Left ventricle myocardium (tissue), 1 donor: ENCODE results near the genes HOMER2, C15orf40, TM6SF1 and SH3GL3.

- PRO-cap, result no peak
These were observed 7.7 kb downstream of the HOMER2 start for GRCh38 chr15:82944861-82945259.

GRCh38 chr15:82952144-82953191, at the start of gene HOMER2:
HOMER2 (minus strand) TSS chr15:82952720.
- PRO-cap, result unidirectional peak, plus-strand start at chr15:82952482; bidirectional peak, plus-strand start at chr15:82952664, minus-strand start at chr15:82952690; bidirectional peak, plus-strand start at chr15:82952887, minus-strand start at chr15:82952923

DNA sequence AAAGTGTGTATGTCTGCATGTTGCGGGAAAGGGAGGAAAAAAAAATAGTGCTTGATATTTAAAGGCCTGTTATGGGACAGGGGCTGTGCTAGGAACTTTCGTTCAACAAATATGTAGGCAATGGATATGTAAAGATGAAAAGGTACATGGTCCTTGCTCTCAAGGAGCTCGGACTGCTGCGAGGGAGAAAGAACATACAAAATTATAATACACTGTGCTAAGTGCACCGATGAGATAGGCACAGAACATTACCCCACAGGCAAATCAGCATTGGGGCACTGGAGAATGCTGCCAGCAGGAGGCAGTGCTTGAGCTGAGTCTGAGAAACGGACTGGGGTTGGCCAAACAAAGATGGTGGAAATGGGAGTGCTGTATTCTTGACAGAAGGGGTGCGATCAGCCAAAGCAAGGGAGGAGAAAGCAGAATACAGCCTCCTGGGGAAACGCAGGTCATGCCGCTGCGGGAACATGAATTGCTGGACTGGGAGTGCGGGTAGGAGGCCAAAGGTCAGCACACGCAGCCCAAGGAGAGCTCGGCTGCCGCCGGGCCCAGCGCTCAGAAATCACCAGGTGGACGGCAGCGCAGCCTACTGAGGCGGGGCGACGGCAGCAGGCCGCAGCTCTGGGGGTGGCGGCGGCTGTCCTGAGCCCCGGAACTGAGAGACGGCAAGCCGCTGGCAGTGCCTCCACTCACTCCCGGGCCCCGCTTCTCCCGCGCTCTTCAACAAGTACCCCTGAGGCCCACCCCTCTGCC, 540 bp downstream of the C15orf40 start:
- PRO-cap, result no peak

DNA sequence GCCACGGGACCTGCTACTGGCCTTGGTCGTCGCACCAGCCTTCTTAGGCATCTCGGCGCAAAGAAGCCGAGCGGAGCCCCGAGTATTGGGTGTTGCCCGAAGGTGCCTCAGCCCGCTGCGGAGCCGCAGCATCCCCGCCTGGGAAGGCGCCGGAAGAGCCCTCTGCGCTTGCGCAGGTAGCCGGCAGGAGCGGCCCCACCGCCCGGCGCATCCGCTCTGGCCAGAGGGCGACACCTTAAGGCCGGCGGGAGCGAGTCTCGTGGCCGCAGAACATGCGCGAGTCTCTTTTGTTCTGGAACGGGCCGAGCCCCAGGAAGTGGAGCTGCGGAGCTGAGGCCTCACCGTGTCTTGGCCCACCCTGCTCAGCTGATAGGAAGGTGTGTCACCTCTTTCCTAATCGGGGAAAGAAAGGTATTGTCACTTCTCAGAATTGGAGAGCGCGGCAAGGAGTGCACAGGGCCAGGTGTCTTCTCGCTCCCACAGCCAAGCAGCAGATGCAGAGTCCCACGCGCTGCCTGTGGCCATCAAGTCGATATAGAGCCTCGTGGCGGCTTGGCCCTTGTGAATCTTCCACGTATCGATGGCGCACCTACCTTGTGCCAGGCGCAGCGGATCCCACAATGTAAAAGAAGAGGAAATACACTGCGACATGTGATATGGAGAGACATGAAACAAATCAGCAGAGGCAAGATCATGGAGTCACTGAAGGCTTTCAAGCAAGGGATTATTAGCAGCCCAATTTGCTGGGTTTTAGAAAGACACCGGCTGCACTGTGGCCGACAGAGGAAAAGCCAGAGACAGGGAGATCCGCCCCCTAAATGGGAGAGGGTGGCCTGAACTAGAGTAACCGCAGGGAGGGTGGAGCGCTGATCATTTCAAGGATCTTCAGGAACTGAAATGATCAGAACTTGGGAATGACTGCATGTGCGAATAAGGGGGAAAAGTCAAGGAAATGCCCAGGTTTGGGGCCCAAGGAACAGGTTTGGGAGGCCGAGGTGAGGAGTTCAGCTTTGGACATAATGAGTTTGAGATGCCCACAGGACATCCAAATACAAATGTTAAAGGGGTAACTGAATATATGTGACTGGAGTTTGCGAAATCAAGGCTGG, at the start of gene C15orf40:
Gene C15orf40 (minus strand): TSS at position 164 of the 1,109 bp plus-strand sequence.
- PRO-cap, result bidirectional peak, plus-strand start at position 290 of the sequence, minus-strand start at position 140 of the sequence

DNA sequence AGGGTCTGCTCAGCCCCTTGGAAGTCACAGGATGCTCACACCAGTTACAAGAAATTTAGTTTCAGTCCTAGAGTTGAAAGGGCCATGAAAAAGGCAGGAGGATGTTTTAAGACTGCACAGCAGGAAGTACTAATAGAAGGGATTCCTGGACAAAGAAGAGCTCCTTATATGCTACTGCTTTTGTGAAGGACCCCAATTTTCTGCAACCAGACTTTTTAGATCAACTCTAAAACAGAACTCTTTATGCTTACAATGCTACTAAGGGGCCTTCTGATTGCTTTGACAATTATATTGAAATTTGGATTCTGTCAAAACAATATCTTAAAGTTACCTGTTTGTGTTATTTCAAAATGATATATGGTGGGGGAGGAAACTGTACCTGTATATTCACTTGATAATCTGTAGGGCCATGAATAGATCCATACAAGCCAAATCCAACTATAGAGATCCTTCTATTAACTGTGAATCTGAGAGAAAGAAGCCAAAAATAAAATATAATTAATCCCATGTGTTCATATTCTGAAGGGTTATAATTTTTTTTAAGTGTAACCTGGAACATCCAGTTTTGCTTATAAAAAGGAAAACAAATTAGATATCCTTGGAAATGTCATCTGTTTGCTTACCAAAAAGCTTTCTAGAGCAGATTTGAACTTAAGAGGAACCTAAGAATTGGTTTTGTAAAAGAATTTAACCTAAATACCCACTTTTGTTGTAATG, 9.0 kb upstream of the C15orf40 start:
- PRO-cap, result no peak

DNA sequence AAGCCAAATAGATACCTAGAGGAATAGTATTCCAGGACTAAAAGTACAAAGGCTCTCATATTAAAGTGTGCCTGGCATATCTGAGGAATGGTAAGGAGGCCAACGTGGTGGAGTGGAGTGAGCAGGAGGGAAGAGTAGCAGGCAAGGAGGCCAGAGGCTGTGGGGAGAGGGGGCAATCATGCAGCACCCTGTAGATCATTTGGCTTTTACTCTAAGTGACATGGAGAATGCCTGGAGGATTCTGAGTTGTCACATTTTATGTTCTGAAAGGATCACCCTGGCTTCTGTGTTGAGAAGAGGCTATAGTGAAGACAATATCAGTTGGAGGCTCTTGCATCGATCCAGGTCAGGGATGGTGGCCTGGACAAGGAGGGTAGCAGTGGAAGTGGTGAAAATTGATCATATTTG, 23.8 kb downstream of the BTBD1 start:
- PRO-cap, result no peak

DNA sequence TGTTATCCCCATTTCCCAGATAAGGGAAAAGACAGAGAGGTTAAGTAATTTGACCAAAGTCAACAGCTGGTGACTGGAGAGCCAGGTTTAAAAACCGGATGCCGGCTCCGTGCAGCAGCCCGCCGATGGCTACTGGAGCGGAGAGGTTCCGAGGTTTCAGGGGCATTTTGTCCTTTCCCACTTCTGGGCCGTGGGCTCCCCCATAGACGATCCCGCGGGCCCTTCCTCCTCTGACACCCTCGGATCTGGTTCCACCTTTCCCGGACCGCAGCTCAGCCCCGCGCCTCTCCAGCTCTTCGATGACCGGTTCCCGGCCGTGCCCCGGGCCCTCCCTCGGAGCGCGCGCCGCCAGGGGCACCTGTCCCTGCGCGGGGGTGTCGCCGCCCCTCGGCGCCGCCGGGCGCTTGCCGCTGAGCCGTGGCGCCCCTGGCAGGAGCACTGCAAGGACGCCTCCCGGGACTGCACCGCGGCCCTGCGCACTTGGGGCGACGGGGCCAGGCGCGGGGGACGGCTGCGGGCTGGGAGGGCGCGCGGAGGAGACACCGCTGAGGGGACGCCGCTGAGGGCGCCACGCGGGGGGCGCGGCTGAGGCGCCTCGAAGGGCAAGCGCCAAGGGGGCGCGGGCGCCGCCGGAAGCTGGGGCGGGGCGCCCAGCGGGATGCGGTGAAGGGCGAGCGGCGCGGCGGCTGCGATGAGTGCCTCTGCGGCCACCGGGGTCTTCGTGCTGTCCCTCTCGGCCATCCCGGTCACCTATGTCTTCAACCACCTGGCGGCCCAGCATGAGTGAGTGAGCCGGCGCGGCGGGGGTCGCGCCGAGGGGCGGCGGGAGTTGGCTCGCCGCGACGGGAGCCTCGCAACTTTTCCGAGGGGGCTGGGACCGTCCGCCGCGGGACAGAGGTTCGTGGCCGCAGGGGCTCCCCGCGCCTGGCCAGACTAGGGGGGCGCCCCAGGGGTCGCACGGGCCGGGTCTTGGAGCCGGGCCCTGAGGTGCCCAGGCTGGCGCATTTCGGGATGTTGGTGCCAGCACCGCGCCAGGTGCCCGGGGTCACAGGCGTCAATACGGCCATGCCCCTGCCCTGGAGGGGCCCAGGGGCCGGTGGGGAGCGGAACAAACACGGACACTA, at the start of gene TM6SF1:
Gene TM6SF1 (plus strand): TSS at position 656 of the 1,124 bp plus-strand sequence.
- PRO-cap, result bidirectional peak, plus-strand start at position 694 of the sequence, minus-strand start at position 572 of the sequence

GRCh38 chr15:83206929-83207315, 701 bp downstream of the HDGFL3 start:
- PRO-cap, result bidirectional peak, plus-strand start at chr15:83207109, minus-strand start at chr15:83207059

- PRO-cap, result no peak
These were observed 68.4 kb upstream of the BNC1 start for GRCh38 chr15:83352752-83353299.

- PRO-cap, result no peak
These were observed at the start of gene SH3GL3 for GRCh38 chr15:83446587-83447676. SH3GL3 (plus strand) TSS chr15:83447341.

GRCh38 chr15:84042304-84042629, 193.3 kb upstream of the GOLGA6L4 start:
- PRO-cap, result no peak

GRCh38 chr15:84173151-84173512, 62.4 kb upstream of the GOLGA6L4 start:
- PRO-cap, result no peak

DNA sequence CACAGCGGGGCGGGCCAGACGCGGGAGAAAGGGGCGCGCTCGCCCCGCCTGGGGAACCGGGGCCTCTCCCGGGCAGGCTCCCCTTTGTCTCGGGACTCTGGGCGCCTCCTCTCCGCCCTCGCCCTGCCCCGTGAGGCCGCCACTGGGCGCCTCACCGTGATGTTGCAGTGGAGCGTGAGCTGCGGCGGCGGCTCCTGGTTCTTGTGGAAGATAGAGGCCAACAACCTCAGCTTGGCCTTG, 179.3 kb upstream of the ZSCAN2 start:
- PRO-cap, result no peak

DNA sequence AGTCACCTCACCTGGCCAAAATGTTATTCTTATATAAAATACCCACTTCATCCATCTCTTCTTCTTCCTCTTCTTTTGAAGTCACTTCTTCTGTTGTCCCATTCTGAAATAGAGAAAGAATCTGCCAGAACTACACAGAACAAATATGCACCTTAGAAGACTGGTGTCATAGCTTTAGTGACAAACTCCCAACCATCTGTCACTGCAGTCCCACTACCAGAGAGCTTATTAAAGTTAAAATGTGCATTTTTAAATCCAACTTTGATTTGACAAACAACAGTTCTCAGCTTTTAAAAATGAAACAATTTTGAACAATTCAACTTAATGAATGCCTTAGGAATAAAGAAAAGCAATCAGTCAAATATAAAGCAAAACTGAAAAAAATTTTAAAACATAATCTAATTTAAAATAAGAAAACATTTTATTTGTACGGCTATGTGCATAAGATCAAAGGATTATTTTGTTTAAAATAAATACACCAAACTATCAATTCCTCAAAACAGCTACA, 54.6 kb upstream of the ZSCAN2 start:
- PRO-cap, result no peak

DNA sequence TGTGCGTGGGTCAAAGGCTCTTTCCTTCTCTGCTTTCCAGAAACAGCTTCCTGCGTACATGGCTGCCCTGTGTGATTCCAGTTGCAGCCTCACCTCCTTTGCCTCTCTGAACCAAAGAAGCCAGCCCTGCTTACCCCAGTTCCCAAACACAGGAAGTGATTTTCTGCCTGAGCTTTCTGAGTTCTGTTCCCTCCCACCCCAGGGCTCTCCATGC, 15.4 kb downstream of the ZSCAN2 start:
- PRO-cap, result no peak

GRCh38 chr15:84645344-84646676, 8.3 kb downstream of the WDR73 start:
- PRO-cap, result no peak

DNA sequence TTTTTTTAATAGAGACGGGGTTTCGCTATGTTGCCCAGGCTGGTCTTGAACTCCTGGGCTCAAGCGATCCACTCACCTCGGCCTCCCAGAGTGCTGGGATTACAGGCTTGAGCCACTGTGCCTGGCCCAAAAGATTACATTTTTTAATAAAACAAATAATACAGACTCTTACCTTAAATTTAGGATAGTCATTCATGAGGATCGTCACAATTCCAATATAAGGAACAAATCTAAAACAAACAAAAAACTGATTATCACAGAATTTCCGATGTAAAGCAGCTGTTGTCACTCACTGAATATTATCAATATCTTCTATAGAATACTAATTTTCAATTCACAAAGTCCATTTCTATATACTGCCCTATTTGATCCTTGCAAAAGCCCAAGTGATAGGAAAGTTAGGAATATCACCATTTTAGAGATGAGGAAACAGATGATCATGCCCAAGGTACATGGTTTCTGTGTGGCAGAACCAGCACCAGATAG, 12.6 kb upstream of the NMB start:
- PRO-cap, result no peak

DNA sequence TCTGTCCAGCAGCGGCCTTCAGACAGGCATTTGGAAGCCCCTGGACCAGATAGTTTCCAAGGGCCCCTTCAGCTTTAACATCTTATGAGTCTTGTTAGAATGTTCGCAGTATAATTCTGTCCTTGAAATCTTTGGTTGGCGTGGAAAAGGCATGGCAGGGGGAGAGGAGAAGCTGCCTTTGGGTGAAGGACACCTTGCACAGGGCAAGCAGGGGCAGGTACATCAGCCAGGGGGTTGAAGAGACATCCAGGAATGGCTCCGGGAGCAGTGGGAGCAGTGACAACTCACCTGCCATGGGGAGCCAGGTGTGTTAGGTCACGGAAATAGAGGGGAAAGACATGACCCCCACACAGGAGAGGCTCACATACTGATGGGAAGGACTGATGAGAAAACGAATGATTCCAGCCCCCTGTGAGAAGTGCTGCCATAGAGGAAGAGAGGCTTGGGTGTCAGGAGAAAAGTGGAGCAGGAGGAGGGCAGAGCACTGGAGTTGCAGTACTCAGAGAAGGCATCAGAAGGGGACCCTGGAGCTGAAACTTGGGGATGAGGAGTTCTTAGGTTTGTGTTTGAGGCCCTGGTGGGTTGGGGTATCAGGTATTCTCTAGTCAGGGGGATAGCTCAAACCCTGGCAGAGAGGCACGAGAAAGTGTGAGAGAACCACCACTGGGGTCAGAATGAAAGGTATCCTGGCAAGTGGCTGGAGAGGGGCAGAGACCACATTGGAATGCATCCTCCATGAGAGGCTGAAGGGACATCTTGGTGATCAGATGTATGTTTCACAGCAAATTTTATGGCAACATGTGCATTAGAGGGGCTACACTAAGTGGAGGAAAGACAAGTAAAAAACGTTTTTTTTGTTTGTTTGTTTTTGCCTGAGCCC, 22.7 kb downstream of the ZNF592 start:
- PRO-cap, result no peak

- PRO-cap, result no peak
These were observed 16.2 kb downstream of the ALPK3 start for GRCh38 chr15:84833267-84833923.

DNA sequence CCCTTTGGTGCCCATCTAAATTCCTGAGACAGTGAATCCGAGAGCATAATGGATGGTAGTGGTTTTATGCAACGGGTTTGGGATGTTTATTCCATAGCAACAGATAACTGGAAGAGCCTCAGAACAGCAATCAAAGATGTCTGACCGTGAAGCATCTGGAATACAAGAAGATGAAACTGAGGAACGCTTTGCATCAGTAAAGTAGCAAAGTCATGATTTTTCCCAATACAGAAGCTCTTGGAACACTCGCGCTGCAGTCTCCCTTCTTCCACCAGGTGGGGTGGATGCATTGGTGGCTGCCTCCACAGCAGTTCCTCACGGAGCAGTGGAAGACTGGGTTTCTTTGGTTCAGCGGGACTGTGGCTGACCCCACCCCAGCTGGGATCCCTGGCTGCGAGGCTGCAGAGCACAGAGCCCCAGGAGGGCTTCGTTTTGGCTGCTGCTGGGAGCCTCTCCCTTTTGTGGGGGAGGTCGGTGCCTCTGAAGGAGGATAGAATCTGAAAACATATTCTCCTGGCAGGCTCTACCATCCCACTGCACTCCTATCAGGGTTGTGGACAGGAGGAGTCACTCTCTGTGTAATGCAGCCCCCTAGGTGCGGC, 26.3 kb upstream of the PDE8A start:
- PRO-cap, result no peak